Esophagus muscularis mucosa (tissue), 4 donors: ENCODE results near the gene SLC25A21.

DNA sequence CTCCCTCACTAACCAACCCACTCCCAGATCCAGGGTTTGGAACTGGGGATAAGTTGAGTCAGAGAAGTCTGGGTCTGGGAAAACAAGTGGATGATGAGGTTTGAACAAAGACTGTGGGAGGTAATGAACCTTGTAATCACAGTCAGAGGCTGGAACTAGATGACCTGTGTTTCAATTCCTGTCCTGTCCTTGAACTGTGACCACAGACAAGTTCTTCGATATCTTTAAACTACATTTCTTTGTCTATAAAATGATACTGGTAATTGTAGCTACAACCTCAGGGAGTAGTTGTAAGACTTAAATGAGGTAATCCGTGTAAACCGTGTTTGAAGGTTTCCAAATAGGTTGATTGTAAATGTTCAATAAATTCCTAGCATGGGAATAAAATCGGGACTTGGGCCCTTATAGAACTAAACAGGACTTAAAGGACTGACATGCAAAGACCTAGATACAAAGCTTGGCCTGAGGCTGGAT lies 240.7 kb upstream of the EGLN3 start:
- PRO-cap: no peak
- RAMPAGE, long total RNA, 4 experiments: no peak in any of the 4 experiments

DNA sequence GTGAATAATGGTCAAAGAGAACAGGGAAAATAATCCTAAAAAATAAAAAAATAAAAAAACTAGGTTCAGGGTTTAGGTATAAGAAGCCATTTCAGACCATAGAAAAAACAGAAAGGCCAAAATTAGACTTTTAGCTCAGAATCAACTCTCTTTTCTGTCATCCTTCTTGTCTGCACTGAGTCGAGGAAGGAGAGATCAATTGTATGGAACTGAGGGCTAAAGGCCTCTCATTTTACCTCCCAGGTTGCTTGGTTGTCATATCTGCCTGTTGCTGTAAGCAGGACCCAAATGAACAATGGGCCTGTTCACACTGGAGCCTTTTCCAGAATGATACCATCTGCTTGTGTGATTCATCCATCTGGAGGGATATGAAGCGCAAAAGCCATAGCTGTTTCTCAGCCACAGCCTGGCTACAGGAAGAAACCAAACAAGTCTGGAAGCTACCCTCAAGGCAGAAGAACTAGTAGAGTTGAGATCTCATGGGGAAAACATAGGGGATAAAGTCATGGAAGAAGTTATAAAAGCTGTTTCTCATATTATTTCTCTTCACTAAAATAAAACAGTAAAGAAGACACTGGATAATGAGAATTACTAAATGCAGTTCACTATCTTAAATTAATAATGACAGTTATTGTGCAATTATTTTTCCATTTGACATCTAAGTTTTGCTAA lies 106.5 kb downstream of the SPTSSA start:
- PRO-cap: no peak
- RAMPAGE, long total RNA, 4 experiments: no peak in any of the 4 experiments

DNA sequence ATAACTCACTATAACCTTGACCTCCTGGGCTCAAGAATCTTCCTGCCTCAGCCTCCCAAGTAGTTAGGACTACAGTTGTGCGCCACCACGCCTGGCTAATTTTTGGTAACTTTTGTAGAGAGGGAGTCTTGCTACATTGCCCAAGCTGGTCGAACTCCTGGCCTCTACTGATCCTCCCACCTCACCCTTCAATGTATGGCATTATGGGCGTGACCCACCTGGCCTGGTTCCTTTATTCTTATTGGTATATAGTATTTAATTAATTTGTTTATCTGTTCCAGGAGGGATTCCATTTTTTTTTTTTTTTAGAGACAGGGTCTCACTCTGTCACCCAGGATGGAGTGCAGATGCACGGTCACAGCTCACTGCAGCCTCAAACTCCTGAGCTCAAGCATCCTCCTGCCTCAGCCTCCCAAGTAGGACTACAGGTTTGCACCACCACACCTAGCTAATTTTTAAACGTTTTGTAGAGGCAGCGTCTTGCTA lies 40.9 kb upstream of the EAPP start:
- PRO-cap: no peak
- RAMPAGE, long total RNA, 4 experiments: no peak in any of the 4 experiments

GRCh38 chr14:34605462-34605926 lies 24.5 kb downstream of the SNX6 start:
- PRO-cap: no peak
- RAMPAGE, long total RNA, 4 experiments: no peak in any of the 4 experiments

DNA sequence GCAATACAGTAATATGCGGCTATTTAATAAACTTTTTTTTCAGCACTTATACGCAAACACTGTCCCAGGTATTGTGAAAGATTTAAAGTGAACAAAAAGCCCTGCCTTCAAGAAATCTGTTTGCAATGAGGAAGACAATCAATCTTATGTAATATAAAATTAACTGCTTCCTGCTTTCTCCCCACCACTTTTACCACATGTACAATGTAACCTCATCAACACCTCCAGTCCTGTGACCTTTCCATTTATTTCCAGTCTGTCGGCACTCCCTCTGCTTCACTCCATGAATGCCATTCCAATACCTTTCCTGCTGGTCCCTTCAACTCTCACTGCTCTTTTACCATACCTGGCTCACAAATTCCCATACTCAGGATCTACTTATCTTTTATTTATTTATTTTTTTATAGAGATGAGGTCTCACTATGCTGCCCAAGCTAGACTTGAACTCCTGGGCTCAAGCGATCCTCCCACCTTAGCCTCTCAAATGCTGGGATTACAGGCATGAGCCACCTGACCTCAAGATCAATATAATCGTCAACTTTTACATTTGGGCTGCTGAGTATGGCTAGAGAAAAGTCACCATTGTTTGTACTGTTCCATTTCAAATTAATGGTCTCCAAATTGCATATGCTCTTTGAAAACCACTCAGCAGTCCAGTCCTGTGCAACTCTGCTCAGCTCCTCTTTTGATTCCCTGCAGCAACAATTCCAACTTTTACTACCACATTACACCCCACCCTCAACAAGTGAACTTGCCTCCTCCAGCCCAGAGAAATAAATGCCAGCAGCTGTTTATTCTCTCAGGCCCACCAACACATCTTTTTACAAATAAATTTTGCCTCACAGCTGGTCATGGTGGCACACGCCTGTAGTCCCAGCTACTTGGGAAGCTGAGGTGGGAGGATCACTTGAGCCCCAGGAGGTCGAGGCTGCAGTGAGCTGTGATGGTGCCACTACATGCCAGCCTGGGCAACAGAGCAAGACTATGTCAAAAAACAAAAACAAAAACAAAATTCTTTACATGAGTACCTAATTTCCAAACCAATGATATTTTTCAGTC lies 10.1 kb downstream of the SNX6 start:
- PRO-cap: no peak
- RAMPAGE, long total RNA, 4 experiments: no peak in any of the 4 experiments

DNA sequence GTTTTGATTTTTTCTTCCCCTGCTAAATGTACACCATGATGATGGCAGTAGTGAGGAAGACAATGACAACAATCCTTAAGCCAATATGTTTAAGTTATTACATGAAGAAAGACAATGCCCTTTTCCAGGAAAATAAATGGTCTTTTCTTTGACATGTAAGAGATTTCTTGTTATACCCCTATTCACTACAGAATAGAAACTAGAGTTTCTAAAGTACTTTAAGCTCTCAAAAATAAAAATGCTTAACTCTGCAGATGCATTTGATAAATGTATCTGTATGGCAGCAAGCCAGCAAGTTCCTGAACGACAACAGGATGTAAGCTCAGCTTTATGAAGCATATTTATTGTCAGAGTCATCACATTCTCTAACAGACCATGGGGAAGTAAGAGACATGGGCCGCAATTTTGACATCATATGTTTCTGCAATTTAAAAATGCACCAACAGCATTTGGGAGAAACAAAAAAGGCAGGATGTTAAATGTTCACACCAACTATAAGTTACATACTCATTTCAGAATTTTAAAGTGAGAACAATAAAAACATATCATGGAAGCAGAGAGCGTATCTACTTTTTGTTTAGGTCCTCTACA lies 36.1 kb upstream of the SNX6 start:
- PRO-cap: no peak
- RAMPAGE, long total RNA, 4 experiments: no peak in any of the 4 experiments

GRCh38 chr14:34682629-34683193 lies 31.7 kb downstream of the CFL2 start:
- PRO-cap: no peak
- RAMPAGE, long total RNA, 4 experiments: no peak in any of the 4 experiments

- PRO-cap: bidirectional peak, plus-strand start at chr14:34982682, minus-strand start at chr14:34982503
- RAMPAGE, long total RNA, 4 experiments: start-site peak on the minus strand in 4 of 4 experiments, at chr14:34982478-34982587 at its widest, 18 to 33 reads per replicate
These were observed 716 bp upstream of the SRP54 start for GRCh38 chr14:34981740-34982811.

DNA sequence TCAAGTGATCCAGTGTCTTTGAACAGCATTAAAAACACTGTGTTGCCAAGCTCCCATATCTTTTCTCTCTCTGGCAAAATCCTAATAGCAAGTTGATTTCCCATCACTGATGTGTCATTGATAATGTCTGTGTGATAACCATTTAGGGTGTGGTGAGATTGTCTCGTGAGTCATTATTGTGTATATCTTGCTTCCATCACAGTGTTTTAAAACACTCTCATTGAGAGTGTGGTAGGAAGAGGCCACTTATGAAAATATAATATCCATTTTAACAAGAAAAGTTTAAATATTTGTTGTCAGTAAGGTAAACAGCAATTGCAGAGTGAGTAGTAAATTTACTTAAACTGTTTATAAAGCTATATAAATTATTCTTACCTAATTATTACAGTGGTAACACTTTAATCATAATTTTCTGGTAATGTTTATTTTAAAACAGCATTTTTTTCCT lies 74.7 kb downstream of the PRORP start:
- PRO-cap: no peak
- RAMPAGE, long total RNA, 4 experiments: no peak in any of the 4 experiments

GRCh38 chr14:35397312-35398083 lies 7.1 kb downstream of the NFKBIA start:
- PRO-cap: no peak
- RAMPAGE, long total RNA, 4 experiments: no peak in any of the 4 experiments

- PRO-cap: no peak
- RAMPAGE, long total RNA, 4 experiments: no peak in any of the 4 experiments
These were observed 35.1 kb downstream of the BRMS1L start for GRCh38 chr14:35861135-35861684.

GRCh38 chr14:36215169-36215617 lies 105.2 kb downstream of the MBIP start:
- PRO-cap: no peak
- RAMPAGE, long total RNA, 4 experiments: no peak in any of the 4 experiments

DNA sequence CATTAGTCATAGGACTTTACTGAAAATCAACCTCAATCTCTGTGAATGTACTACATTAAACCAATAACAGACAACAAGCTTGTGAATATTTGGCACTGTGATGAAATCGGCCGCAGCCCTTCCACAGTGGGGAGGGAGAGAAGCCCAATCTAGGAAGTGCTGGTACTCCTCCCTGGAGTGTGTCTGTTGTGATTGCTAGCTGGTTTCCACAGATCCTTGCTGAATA lies 102.6 kb downstream of the MBIP start:
- PRO-cap: no peak
- RAMPAGE, long total RNA, 4 experiments: no peak in any of the 4 experiments

- PRO-cap: no peak
- RAMPAGE, long total RNA, 4 experiments: no peak in any of the 4 experiments
These were observed 14.7 kb downstream of the NKX2-1 start for GRCh38 chr14:36505214-36505842.

DNA sequence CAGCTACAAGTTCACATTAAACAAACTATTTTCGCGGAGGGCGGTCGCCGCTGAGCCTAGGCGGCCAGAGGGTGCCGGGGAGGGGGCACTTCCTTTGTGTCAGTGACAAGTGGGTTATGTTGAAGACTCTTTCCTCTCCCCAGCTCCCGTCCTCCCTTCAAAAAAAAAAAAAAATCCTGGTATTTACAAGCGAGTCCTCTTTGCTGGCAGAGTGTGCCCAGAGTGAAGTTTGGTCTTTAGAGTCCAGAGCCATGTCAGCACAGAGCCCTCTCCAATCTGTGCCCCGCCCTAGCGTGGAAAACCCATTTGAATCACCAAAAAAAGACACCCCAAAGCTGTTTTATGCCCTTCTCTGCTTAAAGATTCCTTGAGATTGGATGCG lies 3.4 kb downstream of the NKX2-1 start:
- PRO-cap: no peak
- RAMPAGE, long total RNA, 4 experiments: no peak in any of the 4 experiments

GRCh38 chr14:36646737-36647456 lies 14.8 kb upstream of the PAX9 start:
- PRO-cap: no peak
- RAMPAGE, long total RNA, 4 experiments: no peak in any of the 4 experiments

- PRO-cap: bidirectional peak, plus-strand start at chr14:37172129, minus-strand start at chr14:37172079; bidirectional peak, plus-strand start at chr14:37172336, minus-strand start at chr14:37172304; unidirectional peak, minus-strand start at chr14:37172565
- RAMPAGE, long total RNA, 4 experiments: start-site peak on the plus strand in 4 of 4 experiments, at chr14:37172109-37172138 at its widest, 14 to 33 reads per replicate; start-site peak on the minus strand in 1 of 4 experiments, at chr14:37172364-37172374 at its widest, 9 reads per replicate
These were observed at the start of gene SLC25A21 for GRCh38 chr14:37171591-37172907. TSS of gene SLC25A21 (minus strand) at chr14:37172606.

DNA sequence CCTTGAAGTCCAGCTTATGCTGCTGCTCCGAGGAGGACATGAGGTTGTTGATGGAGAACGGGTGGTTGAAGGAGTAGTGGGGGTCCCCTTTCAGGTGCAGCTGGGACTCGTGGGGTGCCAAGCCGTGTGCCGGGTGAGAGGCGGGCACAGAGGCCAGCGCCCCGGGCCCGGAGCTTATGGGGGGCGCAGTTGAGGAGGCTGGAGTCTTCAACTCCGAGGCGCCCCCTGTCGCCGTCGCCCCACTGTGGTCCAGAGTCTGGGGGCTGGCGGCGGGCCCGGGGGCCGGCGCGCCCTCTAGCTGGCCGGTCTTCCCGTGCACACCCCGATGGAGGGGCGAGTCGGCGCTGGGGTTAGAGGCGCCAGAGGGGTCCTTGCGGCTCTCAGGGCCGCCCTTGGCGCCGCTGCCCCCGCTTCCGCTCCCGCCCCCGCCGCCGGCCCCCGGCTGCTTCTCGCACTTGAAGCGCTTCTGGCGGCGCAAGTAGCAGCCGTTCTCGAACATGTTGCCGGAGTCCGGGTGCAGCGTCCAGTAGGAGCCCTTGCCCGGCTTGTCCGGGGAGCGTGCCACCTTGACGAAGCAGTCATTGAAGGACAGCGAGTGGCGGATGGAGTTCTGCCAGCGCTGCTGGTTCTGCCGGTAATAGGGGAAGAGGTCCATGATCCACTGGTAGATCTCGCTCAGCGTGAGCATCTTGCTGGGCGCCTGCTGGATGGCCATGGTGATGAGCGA lies 3.4 kb downstream of the FOXA1 start:
- PRO-cap: no peak
- RAMPAGE, long total RNA, 4 experiments: no peak in any of the 4 experiments

GRCh38 chr14:37592256-37593105 lies 2.6 kb downstream of the FOXA1 start:
- PRO-cap: no peak
- RAMPAGE, long total RNA, 4 experiments: no peak in any of the 4 experiments

- PRO-cap: no peak
- RAMPAGE, long total RNA, 4 experiments: no peak in any of the 4 experiments
These were observed 53.8 kb downstream of the TTC6 start for GRCh38 chr14:37649163-37649754.